Cardiac septum (tissue), 1 donor: ENCODE data around the genes KXD1 and TSSK6.

- PRO-cap: bidirectional peak, plus-strand start at chr19:18543145, minus-strand start at chr19:18543066
Observed at GRCh38 chr19:18542663-18543349, 567 bp downstream of the FKBP8 start.

- PRO-cap: bidirectional peak, plus-strand start at chr19:18557879, minus-strand start at chr19:18557682
Observed at GRCh38 chr19:18557347-18558133, at the start of gene KXD1. Gene KXD1, plus strand, starts transcription at chr19:18557870.

DNA sequence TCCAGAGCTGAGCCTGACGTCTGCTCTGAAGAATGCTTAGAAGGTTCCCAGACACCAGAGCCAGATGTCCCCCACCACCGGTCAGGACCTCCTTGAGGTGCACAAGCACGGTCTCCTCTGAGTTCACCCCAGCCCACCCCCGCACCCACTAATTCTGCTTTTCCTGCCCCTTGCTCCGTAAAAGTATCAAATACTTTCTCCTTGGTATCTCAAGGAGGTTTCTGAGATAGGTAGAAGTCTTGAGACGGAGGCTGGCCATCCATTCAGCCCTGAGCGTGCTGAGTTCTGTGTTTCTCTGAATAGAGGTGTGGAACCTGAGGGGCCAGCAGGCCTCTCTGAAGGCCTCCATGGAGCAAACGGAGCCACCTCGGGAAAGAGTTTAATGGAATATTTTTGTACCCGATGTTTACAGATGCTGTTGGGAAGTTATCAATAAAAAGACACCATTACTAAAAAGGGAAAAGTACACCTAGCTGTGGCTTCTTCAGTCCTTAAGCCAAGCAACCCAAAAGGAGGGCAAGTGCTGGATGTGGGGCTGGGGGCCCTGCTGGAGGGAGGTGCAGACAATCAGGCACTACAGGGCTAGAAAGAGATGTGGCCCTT is 2.6 kb upstream of the UBA52 start:
- PRO-cap: no peak

DNA sequence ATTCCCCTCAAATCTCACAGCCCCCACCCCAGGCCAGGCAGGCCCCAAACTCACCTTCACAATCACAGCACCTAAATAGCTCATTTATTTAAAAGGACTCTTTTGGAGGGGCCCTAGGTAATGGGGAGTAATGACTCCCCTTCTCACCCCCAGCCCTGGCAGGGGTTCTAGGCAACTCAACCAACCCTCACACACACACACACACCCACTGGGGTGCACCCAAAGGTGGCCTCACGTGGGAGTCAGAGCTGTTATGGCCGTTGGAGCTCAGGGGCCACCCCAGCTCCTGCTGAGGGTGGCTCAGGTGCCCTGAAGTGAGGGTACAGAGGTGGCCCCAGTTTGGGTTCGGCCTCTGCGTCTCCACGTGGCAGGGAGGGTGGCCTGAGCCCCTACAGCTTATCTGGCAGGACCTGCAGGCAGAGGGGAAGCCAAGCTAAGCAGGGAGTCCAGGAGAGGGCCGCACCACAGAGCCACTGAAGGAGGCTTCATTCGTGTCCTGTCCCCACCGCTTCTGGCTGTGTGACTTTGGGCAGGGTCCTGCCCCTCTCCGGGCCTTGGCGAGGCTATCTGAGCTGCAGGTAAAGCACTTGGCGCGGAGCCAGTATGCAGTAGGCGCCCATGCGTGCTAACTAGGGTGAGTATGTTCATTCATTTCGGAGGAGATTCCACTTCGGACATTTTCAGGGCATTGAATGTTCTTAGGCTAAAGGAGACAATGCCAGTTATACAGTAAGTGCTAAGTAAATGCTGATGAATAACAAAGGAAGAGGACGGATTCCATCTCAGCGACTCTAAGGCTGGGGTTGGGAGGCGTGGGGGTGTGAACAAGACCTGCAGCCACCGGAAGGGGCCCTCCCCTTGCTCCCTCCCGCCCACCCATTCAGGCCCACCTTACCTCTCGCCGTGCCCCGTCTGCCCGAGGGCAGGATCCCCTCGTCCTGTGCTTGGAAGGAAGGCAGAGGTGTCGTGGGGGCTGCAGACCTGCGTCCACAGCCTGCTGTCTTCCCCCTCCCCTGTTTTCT is 4.9 kb downstream of the REX1BD start:
- PRO-cap: no peak

DNA sequence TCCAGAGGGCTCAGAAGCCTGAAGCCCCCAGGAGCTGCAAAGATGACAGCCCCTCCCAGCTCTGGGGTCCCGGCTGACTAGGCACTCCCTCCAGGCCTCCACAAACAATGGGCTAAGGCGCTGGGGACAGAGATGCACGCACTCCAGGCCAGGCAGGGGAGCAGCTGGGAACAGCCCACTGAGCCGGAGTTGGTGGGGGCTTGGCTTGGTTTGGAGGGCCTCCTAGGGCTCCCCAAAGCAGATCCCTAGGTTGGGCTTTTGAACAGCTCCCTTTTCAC is 2.1 kb downstream of the CRLF1 start:
- PRO-cap: no peak

DNA sequence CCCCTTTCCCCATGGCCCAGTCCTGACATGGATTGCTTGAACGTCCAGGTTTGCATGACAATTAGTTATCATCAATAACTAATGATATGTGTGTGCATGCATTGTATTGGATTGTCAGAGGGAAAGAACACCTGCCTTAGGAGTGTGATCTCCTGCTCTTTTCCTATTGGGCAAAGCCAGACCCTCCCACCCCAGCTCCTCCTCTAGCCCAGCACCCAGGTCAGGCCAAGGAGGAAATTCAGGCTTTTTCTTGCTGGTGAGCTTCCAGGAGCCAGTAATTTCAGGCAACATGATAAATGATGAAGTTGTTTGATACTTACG is 1.0 kb downstream of the KLHL26 start:
- PRO-cap: no peak

DNA sequence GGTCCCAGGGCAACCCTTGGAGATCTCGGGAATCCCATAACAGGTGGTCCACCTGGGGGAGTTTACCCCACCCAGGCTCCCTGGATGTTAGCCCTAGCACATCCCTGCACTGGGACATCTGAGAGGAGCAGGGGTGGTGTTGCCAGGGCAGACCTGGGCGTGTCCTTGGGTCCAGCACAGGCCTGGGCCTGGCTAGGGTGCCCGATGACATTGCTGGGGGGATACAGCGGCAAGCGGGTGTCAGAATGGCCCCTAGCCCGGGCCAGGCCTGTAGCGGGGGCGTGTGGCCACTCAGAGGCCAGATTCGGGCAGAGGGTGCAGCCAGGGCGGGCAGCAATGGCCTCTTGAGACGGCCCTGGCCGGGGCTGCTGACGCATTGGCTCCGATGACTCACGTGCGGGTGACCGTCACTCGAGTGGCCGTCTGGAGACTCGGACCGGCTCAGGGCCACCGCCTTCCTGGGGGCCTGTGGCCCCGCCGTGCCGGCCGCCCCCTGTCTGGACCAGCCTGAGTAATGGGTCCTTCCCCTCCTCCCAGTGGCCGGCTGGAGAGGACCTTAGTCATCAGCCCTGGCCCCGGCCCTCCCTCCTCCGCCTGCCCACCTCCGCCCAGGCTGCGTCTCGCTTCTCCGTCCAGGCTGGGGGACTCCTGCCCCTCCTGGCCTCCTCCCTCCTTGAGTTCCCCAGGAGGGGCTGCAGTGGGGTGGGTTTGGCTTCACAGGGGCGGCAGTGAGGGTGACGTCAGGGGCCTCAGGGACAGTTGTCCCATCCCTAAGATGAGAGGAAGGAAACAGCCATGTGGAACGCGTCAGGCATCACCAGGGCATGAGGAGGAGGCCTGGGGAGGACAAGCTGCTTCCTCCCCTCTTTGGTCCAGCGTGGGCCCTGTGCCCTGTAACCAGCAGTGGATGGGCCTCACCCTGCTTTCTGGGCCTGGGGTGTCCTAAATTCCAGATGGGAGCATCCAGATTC is 23.2 kb upstream of the CRTC1 start:
- PRO-cap: no peak

DNA sequence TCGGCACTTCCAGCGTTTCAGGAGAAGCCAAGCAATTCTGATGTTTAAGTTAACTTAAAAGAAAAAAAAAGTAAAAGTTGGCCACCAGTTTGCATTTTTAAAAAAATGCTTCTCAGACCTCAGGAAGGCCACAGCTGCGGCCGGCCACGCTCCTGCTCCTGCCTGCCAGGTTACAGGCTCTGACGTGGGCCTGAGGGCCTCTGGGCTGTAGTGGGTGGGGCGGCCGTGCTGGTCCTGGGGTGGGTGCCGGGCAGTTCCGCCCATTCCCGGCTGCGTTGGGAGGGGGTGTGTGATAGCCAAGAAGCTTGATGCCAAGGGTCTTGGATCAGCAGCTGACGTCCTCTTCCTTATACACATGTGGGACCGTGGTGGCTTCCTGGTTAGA is 28.0 kb downstream of the CRTC1 start:
- PRO-cap: unidirectional peak, minus-strand start at position 181 of the sequence

DNA sequence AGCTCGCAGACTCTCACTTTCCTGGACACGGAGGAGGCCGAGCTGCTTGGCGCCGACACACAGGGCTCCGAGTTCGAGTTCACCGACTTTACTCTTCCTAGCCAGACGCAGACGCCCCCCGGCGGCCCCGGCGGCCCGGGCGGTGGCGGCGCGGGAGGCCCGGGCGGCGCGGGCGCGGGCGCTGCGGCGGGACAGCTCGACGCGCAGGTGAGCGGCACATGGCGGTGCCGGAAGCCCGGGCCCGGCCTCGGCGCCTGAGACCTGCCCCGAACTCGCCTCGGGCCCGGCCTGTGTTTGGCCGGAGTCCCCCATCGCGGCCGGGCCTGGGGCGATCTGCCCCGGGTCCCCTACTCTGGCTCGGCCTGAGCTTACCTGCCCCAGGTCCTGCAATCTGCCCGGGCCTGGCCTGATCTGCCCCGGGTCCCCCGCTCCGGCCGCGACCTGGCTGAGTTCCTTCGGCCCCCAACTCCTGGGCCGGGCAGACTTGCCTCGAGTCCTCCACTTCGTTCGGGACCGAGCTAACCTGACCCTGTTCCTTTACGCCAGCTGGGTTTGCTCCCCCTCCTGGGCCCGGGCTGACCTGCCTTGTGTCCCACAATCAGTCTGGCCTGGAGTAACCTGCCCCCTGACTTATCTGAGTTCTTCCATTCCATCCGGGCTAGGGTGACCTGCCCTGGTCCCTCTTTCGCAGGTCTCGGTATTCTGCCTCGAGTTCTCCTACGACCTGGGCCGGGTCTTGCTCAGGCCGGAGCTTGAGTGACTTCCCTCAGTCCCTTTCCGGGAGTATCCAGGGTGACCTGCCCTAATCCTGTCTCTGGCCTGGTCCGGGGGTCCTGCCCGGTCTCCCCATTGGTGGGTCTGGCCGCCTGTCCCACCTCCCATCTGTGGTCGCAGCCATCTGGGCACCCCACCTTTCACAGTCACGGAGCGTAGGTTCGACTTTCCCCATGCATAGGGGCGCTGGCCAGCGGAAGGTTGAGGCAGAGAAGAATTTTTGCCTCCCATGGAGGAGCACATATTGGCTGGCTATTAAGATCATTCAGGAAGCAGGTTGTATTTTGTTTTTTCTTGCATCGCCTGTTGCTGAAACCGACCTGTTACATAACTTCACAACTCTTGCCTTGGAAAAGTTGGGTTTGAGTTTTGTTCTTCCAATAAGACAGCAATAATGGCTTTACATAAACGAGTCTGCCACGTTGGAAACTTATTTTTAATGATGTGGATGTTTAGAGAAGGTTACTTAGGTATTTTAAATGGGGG is 905 bp downstream of the UPF1 start:
- PRO-cap: no peak

- PRO-cap: no peak
Observed at GRCh38 chr19:18868013-18868950, 27.7 kb downstream of the CERS1 start.

- PRO-cap: no peak
Observed at GRCh38 chr19:18896501-18896913, 549 bp upstream of the CERS1 start.

DNA sequence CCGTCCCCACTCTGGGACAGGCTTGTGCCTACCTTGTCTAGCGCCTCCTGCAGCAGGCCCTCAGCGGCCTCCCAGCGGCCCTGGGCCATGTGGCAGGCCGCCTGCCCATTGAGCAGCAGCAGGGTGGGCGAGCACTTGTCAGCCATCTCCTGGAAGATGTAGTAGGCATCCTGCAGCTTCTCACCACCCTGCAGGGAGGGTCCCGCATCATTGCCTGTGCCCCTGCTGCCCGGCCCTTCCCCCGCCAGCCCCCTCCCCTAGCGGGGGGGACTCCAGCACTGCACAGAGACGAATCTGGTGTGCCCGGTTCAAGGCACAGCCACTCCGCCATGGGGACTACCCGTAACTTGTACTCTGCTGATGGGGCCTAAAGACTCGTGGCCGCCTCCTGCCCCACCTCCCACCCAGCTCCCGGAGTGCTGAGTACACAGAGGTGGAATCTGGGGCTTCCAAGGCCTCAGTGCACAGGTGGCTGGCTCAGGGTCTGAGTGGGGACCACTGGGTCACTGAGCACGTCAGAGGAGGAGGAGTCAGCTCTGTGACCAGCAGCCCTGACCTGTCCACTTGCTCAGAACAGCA is 7.4 kb upstream of the CERS1 start:
- PRO-cap: no peak

DNA sequence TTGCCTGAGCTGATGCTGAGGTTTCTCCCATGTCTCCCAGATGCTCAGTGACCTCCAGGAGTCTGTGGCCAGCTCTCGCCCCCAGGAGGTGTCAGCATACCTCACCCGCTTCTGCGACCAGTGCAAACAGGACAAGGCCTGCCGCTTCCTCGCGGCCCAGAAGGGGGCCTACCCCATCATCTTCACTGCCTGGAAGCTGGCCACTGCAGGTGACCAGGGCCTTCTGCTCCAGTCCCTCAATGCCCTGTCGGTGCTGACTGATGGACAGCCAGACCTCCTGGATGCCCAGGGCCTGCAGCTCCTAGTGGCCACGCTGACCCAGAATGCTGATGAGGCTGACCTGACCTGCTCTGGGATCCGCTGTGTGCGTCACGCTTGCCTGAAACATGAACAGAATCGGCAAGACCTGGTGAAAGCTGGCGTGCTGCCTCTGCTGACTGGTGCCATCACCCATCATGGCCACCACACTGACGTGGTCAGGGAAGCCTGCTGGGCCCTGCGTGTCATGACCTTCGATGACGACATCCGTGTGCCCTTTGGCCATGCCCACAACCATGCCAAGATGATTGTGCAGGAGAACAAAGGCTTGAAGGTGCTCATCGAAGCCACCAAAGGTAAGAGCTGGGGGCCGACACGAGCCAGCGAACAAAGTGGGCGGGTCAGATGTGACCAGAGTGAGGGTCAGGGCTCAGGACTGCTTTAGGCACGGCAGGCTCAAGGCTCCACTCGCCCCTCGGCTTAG is 12.0 kb upstream of the SLC25A42 start:
- PRO-cap: no peak

DNA sequence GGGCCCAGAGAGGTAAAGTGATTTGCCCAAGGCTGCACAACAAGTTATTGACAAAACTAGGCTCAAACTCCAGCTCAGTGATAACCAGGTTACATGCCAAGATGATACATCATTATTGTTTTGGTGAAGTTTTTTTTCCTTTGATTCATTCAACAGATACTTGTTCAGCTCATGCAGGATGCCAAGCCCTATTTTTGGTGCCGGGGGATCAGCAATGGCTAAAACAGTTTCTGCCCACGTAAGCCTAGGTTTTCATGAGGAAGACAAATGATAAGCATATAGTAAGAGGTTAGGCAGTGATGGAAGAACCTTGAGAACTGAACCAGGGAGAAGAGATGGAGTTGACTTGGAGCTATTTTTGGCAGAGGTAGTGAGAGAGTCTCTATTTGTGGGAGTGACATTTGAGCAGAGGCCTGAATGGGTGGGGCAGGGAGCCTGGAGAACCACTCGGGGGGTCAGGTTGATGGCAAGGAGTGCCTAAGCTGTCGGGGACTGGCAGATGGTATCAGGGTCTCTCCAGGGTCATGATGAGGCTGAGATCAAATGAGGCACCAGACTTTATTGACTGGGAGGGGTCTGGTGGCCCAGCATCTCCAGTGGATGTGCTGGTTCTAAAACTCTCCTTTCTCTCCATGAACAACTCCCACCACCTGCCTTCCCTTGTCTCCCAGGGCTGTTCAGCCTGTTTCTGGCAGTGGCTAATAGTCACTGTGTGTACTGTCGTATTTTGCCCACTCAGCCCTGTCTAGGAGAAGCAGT is 3.4 kb downstream of the MAU2 start:
- PRO-cap: unidirectional peak, minus-strand start at position 319 of the sequence

GRCh38 chr19:19464404-19464770 is 51.0 kb downstream of the TSSK6 start:
- PRO-cap: no peak

DNA sequence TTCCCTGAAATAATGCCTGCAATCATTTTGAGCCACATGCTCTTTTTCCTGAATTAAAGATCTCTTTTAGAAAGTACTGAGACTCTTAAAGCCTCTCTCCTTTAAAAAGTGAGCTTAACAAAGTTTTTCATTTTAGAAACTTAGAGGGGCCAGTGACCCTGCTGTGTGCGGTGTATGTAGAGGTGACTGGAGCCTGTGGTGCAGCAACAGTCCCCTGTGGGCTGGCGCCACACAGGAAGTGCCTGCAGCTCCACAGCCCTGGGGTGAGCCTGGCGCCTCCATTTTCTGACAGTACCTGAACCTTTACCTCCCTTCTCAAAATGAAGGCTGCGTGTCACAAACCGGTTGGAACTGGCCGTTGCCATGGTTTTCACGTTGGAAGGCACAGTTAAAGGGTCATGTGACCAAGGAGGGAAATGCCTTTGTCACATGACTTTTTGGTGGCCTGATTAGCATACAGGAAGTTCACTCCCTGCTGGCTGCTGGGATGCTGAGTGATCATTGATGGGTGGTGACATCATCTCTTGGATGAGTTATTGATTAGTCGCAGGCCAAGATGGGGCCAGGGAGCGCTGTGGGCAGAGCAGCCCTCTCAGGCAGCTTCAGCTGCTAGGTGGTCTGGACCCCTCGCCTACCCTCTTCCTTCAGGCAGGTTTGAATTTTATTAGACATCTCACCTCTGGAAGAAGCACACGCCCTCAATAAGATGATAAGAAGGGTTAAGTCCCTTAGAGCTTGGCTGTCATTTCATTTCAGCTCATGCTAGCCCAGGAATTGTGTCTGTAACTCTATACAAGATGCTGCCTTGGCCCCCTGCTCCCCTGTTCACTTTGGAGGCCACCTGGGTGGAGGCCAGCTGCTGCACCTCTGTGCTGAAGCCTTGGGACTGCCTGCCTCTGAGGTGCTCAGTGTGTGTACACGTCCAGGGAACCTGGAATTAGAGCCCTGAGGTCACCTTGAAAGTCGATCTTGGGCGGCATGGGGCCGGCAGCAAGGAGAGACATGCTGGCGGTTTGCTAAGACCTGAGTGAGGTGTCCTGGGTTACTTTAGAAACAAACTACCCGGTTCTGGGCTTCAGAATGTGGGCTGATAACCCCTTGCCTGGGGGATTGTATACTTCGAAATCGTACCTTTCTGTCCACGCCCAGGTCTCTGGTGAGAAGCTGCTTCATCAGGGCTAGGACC is 25.9 kb downstream of the TSSK6 start:
- PRO-cap: bidirectional peak, plus-strand start at position 543 of the sequence, minus-strand start at position 293 of the sequence

- PRO-cap: no peak
Observed at GRCh38 chr19:19490203-19490871, 25.0 kb downstream of the TSSK6 start.

DNA sequence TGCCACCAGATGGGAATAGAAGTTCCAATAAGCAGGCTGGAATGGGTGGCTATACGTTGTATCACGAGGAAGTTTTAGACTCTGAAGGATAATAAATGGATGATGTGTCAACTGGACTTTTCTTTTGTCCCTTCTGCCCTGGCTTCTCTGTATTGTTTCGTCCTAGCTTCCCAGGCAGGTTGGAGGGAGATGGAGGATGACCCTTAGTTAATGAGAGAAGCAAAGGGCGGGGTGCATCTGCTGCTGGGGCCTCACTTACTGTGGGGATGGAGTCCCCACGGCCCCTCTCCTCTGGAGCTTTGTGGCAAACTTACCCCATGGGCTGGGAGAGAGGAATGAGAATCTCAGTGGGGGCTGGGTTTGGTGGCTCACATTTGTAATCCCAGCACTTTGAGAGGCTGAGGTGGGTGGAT is 6.5 kb downstream of the TSSK6 start:
- PRO-cap: no peak

- PRO-cap: no peak
Observed at GRCh38 chr19:19515255-19515857, at the start of gene TSSK6. Gene TSSK6, minus strand, starts transcription at chr19:19515548.

DNA sequence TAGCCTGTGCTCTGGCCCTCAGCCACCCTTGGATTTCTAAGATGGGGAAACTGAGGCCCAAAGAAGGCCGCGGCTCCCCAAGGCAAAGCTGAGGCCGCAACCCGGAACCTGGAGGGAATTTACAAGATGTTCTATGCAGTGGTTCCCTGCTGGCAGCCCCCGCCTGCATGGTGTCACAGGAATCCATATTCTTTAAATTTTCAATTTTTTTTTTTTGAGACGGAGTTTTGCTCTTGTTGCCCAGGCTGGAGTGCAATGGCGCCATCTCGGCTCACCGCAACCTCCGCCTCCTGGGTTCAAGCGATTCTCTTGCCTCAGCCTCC is 525 bp downstream of the NDUFA13 start:
- PRO-cap: no peak